Right lobe of liver (tissue), 4 donors: ENCODE data around the genes LCLAT1 and XDH.

DNA sequence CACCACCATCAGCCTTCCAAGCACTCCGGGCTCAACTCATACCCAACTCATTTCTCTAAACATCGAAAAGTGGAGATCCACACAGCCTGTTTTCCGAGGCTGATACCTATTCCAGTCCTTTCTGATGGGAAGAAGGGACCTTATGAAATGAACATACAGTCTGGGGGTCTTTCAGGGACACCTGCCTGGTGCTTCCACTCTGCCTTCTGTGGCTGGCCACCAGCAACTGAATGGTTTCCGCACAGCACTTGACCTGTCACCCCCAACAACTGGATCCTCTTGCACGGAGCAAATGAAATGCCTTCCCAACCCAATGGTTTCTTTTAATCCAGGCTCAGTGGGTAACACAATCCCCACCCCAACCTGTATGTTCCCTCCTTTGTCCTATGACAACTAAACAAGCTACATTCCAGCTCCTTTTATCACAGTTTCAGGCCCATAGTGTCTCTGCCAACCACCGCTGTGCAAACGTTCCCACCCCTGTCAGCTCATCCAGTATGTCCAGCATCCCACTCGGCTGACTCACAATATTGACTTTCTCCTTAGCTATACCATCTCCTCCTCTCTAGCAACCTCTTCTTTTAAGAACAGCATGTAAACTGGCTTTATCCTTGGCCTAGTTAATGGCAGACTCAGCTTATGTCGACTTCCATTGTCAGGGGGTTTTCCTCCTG, 118.0 kb upstream of the PPP1CB start:
- PRO-cap, 4 experiments = peak in 1 of 4 experiments; most common minus-strand start position 395 of the sequence (in 1)
- RAMPAGE, long total RNA, 2 experiments = no peak in any of the 2 experiments

GRCh38 chr2:28663541-28663753, 88.2 kb upstream of the PPP1CB start:
- PRO-cap, 4 experiments = no peak in any of the 4 experiments
- RAMPAGE, long total RNA, 2 experiments = no peak in any of the 2 experiments

GRCh38 chr2:28702110-28702835, 49.4 kb upstream of the PPP1CB start:
- PRO-cap, 4 experiments = peak in 2 of 4 experiments; most common plus-strand start chr2:28702714 (in 2); most common minus-strand start chr2:28702466 (in 1)
- RAMPAGE, long total RNA, 2 experiments = no peak in any of the 2 experiments

DNA sequence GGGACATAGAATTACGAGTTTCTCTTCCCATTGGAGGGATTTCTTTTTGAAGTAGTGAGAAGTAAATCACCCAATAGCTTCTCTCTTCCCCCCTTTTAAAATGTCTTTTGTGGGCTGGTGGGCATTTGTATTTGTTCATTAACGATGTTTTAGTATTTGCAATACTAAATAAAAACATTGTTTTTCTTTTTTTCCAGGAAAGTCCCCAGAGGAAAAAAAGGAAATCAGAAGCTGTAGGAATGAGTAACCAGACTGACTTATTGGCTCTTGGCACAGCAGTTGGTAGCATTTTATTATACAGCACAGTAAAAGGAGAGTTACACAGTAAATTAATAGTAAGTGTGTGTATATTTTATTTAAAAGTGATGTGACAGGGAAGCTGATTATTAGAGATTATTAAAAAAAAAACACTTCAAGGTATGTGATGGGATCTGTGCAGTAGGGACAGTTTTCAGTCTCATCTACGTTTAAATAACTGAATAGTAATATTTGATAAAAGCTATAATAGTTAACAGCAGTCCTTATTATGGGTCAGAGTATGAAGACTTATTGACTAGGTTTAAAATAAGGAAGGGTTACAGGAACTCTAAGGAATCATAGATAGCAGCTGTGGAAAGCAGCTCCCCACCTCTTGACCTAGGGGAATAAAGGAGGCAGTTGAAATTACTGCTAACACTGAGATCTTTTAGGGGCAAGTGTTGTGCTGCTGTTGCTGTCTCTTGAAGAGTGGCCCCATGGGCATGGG, 7.5 kb downstream of the WDR43 start:
- PRO-cap, 4 experiments = no peak in any of the 4 experiments
- RAMPAGE, long total RNA, 2 experiments = no peak in any of the 2 experiments

GRCh38 chr2:28947152-28947674, 33.9 kb upstream of the TOGARAM2 start:
- PRO-cap, 4 experiments = no peak in any of the 4 experiments
- RAMPAGE, long total RNA, 2 experiments = no peak in any of the 2 experiments

DNA sequence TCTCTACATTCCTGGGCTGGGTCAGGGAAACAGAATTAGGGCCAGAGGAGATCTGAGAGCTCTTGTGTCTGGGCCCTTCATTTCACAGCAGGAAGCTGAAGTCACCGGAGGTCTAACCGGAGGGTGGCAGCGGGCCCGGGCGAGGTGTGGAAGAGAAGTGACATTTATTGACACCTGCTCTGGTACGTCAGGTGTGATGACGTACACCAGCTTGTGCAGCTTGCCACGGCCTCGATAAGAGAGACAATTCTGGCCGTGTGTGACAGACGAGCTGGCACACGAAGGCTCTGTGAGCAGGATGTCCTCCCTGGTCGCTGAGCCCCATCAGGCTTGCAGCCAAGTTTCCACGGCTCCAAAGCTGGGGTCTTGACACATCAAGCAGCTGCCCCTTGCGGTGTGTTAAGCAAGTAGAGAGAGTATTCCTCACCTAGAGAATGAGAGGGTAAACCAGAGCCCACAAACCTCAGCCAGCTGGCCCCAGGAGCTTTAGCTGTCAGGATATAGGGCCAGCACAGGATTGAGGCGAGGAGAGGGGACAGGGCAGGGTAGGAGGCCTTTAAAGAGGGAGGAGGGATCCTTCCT, 30.5 kb downstream of the TOGARAM2 start:
- PRO-cap, 4 experiments = peak in 3 of 4 experiments; most common plus-strand start position 265 of the sequence (in 3); most common minus-strand start position 97 of the sequence (in 3)
- RAMPAGE, long total RNA, 2 experiments = no peak in any of the 2 experiments

DNA sequence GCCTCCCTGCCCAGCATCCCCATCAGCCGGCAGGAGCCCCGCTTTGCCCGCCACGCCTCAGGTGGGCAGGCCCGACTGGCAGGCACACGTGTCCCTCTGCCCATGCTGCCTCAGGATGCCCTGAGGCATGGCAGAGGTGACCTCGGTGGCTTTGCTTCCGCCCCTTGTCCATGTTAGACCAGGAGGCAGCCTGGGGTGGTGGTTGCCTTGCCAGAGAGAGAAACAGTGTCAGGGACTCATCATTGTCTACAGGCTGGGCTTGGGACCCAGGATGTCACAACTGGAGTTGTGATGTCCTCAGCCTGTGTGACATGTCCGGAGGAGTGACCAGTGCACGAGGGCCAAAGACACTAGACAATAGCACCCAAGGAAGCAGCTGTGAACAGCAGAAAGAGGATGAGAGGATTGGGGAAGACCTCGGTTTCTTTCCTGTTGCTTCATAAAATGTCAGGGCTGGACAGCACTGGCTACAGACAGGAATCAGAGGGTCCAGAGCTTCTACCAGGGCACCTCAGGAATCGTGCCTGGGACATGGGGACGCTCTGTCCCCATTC, 36.9 kb downstream of the TOGARAM2 start:
- PRO-cap, 4 experiments = no peak in any of the 4 experiments
- RAMPAGE, long total RNA, 2 experiments = no peak in any of the 2 experiments

GRCh38 chr2:30154246-30154488, 7.4 kb downstream of the YPEL5 start:
- PRO-cap, 4 experiments = no peak in any of the 4 experiments
- RAMPAGE, long total RNA, 2 experiments = no peak in any of the 2 experiments

GRCh38 chr2:30163275-30163648, 16.5 kb downstream of the YPEL5 start:
- PRO-cap, 4 experiments = no peak in any of the 4 experiments
- RAMPAGE, long total RNA, 2 experiments = no peak in any of the 2 experiments

DNA sequence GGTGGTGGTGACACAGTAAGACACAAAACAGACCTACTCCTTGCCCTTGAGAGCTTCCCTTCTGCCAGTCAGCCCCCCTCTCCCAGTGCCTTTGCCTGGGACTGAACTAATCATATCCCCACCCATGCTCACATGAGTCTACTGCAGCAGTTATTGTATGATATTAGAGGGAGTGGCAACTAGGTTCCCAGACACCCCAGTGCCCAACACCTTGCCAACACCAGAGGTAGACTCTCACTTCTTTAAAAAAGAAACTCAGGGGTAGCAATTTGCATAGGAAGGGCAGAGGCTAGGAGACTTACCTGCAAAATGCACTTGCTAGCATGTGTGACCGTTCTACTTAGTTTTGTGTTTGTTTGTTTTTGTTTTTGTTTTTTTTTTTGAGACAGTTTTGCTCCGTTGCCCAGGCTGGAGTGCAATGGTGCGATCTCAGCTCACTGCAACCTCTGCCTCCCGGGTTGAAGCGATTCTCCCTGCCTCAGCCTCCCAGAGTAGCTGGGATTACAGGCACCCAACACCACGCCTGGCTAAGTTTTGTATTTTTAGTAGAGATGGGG, 7.0 kb upstream of the LBH start:
- PRO-cap, 4 experiments = no peak in any of the 4 experiments
- RAMPAGE, long total RNA, 2 experiments = no peak in any of the 2 experiments

DNA sequence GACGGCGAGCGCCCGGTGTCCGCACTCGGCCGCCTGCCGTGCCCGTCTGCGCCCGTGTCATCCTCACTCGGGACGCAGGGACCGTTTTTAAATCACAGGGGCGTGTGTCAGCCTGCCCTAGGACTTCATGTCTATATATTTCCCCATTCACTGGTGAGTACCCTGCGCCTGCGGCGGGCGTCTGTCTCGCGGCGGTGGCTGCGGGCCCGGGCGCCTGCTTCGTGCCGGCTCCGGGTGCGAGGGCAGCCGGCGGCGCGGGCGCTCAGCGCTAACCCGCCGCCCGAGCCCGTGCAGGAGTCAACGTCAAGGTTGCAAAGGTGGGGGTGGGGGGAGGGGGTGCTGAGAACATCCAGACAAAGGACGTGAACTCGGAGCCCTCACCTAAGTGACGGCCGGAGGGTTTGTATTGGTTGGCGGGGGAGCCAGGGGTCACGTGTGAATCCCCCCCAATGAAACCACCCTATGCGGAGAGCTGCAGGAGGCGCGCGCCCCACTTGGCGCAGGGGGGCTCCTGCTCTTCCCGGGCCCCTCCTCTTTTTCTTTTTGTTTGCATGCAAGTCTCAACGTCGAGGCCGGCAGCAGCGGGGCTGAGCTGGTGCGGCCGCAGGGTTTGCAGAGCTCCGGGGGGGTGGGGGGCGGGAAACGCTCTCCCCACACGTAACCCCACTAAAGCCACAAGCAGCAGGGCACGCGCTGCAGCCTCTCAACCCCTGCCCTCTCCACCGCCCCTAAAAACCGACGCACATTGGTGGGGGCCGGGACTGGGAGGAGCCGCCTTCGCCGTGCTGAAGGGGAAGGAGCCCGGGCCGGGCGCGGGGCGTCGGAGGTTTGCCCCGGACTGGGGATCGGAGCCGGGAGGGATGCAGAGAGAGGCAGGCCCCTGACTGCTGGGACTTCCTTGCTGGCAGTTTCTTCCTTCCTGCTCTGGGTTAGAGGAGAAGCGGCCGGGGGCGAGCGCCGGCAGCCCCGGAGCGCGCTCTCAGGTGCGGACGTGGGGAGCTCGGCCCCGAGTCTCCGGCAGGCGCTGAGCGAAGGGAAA, 597 bp downstream of the LBH start:
- PRO-cap, 4 experiments = peak in 4 of 4 experiments; most common plus-strand start position 745 of the sequence (in 1); most common minus-strand start position 705 of the sequence (in 3)
- RAMPAGE, long total RNA, 2 experiments = no peak in any of the 2 experiments

- PRO-cap, 4 experiments = peak in 1 of 4 experiments; most common minus-strand start chr2:30274609 (in 1)
- RAMPAGE, long total RNA, 2 experiments = no peak in any of the 2 experiments
Observed at GRCh38 chr2:30274489-30274688, 43.1 kb downstream of the LBH start.

DNA sequence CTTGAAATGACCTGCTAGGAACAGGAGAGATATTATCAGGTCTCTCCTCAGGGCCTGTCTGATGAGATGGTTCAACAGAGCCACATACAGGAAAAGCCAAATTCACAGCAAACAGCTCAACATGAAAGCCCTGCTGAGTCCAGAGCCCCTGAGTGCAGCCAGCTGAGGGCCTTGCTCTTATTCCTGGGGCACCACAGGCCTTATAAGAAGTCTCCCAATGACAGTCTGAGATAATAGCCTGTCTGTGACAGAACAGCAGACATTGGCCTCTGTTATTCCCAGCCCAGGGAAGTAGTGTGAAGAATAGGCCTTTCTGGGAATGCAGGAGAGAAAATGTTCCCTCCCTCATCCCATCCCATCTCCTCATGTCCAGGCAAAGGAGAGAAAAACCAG, 69.0 kb downstream of the LBH start:
- PRO-cap, 4 experiments = no peak in any of the 4 experiments
- RAMPAGE, long total RNA, 2 experiments = no peak in any of the 2 experiments

GRCh38 chr2:30446876-30447739, at the start of gene LCLAT1:
TSS of gene LCLAT1 (plus strand) at chr2:30447246.
- PRO-cap, 4 experiments = peak in 4 of 4 experiments; most common plus-strand start chr2:30447273 (in 3); most common minus-strand start chr2:30447190 (in 4)
- RAMPAGE, long total RNA, 2 experiments = start-site peak on the plus strand in 1 of 2 experiments, at chr2:30447211-30447273 at its widest, 84 reads per replicate

DNA sequence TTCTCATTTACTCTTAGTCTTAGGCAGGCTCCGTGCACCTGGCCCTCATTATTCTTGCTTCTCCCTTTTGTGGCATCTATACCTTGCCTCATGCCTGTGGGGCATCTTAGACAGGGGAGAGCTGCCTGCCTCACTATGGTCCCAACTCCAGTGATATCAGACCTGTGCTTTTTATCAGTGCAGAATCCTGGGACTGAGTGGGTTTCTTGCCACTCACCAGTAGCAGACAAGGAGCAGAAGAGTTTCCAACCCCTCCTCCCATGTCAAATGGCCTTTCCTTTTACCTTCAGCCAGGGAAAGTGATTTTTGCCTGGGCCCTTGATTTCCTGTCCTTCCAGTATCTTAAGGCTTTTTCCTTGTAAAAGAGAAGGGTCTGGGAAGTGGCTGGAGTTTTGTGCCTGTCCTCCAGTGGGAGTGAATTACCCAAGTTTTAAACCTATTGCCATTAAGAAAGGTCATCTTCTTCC, 136.4 kb downstream of the CAPN13 start:
- PRO-cap, 4 experiments = no peak in any of the 4 experiments
- RAMPAGE, long total RNA, 2 experiments = no peak in any of the 2 experiments

DNA sequence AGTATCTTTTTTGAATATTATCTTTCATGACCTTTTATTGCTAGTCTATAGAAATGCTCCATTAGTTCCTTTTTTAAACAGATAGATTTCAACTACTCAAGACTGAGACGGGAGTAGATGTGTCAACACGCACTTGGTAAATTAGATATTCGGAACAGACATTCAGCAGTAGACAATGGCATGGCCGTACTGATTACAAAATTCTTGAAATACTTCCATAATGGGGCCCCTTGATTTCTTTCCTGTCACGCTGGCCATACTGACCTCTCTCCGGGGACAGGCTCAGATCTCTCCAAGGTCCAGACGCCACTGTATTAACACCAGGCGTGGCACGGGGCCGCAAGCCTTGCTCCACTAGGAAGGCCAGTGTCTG, 2.5 kb upstream of the EHD3 start:
- PRO-cap, 4 experiments = no peak in any of the 4 experiments
- RAMPAGE, long total RNA, 2 experiments = no peak in any of the 2 experiments

DNA sequence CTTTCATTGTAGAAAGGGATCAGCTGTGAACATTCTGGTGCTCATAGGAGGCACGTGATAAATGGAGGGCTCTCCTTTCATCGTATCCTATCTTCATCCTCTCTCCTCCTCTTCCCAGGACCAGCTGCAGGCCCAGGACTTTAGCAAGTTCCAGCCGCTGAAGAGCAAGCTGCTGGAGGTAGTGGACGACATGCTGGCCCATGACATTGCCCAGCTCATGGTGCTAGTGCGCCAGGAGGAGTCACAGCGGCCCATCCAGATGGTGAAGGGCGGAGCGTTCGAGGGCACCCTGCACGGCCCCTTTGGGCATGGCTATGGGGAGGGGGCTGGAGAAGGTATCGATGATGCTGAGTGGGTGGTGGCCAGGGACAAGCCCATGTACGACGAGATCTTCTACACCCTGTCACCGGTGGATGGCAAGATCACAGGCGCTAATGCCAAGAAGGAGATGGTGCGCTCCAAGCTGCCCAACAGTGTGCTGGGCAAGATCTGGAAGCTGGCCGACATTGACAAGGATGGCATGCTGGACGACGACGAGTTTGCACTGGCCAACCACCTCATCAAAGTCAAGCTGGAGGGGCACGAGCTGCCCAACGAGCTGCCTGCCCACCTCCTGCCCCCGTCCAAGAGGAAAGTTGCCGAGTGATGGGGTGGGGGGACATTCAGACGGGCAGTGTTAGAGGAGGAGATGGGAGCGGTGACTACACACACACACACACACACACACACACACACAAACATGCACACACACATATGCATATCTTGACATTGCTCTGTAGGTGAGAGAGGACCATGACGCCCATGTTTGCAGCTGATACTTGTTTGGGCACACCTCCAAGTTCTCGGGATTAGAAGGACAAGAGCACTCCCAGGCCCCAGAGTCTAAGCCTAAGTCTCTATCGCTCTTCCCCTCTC, 32.4 kb downstream of the EHD3 start:
- PRO-cap, 4 experiments = no peak in any of the 4 experiments
- RAMPAGE, long total RNA, 2 experiments = no peak in any of the 2 experiments

DNA sequence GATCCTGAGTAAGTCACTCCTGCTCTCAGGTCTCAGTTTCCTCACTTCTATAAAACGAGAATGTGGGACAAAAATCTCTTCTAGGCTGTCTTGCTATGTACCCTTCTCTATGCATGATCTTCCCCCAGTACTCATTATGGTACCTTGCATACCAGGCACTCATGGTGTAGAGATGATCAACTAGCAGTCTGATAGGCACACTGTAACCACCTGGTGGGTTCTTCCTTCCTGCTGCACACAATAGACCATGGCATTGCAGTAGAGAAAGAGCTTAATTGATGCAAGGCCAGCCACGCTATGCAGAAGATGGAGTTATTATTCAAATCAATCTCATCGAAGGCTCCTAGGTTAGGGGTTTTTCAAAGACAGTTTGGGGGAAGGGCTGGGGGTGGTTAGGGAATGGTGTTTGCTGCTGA, 59.3 kb downstream of the EHD3 start:
- PRO-cap, 4 experiments = no peak in any of the 4 experiments
- RAMPAGE, long total RNA, 2 experiments = no peak in any of the 2 experiments

DNA sequence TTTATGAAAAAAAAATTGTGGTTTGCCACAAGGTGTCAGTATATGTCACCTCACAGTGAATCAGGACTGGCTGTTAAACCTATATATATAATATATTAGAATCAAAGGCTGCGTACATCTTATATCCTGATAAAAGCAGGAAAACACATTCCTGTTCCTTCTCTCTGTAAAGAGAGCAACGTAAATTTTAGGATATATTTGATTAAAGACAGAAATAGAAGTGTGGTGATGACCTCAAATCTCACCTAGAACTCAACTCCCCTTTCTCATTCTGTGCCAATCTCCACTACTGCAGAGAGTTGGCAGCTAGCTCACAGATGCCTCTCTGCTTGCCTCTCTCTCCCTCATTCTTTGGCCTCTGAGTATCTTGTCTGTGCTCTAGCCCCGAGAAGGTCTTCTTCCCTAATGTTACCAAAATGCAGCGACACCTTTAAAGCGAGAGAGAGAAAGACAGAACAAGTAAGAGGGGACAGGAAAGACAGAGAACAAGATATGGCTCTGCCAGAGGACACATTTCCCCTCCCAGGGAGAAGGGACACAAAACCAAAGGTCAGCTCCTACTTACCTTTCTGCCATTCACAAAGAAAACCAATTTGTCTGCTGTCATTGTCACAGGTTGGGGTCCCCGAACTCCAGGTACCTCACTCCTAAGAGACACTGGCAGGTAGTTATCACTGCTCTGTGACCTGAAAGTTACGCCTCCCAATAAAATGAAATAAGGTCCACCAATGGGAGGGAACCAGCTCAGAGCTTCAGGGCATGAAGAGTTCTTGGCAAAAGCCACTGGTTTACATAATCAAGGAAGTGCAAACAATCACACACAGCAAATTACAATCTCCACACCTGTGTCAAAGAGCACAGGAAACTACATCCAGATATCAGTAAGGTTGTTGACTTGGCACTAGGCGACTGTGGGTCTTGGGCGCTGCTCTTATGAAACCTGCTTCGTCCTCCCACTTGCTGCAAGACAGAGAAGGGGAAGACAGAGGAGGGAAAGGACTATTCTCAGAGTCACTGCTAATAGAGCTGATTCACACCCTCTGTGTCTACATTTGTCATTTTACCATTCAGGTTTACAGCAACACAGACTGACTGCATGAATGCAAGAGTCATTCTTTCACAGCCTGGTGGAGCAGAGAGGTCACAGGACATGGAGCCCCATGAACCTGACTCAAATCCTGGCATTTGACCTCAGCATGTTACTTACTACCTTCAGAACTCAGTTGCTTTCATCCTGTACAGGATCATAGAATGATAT, at the start of gene XDH:
XDH (minus strand) TSS at position 683 of the 1,258 bp plus-strand sequence.
- PRO-cap, 4 experiments = peak in 4 of 4 experiments; most common plus-strand start position 970 of the sequence (in 3); most common minus-strand start position 643 of the sequence (in 4)
- RAMPAGE, long total RNA, 2 experiments = start-site peak on the minus strand in 2 of 2 experiments, centred at positions 654 to 655 of the sequence, 452 to 461 reads per replicate

GRCh38 chr2:32017901-32018382, 7.1 kb upstream of the MEMO1 start:
- PRO-cap, 4 experiments = peak in 1 of 4 experiments; most common plus-strand start chr2:32018186 (in 1)
- RAMPAGE, long total RNA, 2 experiments = no peak in any of the 2 experiments